GM12878 (cell line): Measurements from ENCODE around the genes DVL1, AURKAIP1, ATAD3B, MMP23B and CDK11B.

GRCh38 chr1:1346624-1347134 lies 2.5 kb downstream of the DVL1 start:
- RAMPAGE, long total RNA: no peak
- RRBS, 2 experiments: no CpG with 5 or more reads among the region's 11 CpGs
CAGE:
- cytosol, long polyA minus RNA: no peak
- cytosol, long polyA plus RNA: no peak
- long polyA plus RNA: no peak
- nucleolus, long total RNA: no peak
- nucleus, long polyA plus RNA: no peak
- nucleus, long total RNA: no peak

GRCh38 chr1:1348777-1349521 lies at the start of gene DVL1:
DVL1 (minus strand) TSS chr1:1349418.
- RAMPAGE, long total RNA: no peak
- RRBS, 2 experiments: under 1 to 1% methylated on average over 35 to 40 of the region's 127 CpGs
CAGE:
- cytosol, long polyA minus RNA: no peak
- cytosol, long polyA plus RNA: no peak
- long polyA plus RNA: no peak
- nucleolus, long total RNA: no peak
- nucleus, long polyA plus RNA: no peak
- nucleus, long total RNA: no peak

DNA sequence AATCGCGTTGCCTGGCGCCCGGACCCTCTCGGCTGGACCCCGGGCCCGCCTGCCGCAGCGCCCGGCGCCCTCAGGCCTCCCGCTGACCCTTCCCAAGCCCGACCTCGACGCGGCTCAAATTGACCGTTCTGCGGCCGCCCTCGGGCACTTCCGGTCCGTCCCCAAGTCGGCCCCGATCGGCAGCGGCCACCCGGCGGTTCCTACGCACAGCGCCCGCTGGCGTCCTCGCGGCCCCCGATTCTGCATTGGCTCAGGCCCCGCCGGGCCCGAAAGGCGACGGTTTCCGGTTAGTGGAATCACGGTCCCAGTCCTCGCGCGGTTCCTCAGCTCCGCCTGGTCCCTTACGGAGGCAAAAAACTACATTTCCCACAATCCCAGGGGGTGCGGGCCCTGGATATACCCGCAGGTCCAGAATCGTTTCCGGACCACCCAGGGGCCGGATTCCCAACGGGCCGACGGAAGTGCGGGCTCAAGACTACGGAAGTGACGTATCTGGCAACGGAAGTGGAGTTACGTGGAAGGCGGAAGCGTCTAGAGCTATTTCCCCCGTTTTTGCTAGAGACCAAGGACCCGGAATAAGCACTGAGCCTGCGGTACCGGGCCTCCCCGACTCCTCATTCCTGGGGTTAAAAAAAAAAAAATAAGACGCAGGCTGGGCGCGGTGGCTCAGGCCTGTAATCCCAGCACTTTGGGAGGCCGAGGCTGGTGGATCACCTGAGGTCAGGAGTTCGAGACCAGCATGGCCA lies at the start of gene AURKAIP1:
Gene AURKAIP1 (minus strand): TSS at position 157 of the 746 bp plus-strand sequence.
- RAMPAGE, long total RNA: start-site peak on the minus strand centred at position 207 of the sequence, 166 bp wide, 1,632 and 2,029 reads in 2 replicates
- RRBS, 2 experiments: 1 to 2% methylated on average over 34 of the region's 72 CpGs
CAGE:
- cytosol, long polyA minus RNA: start-site peak on the minus strand centred at position 137 of the sequence, 34 bp wide, 138 reads
- cytosol, long polyA plus RNA: start-site peak on the minus strand centred at position 278 of the sequence, 347 bp wide, 3,193 and 3,446 reads in 2 replicates
- long polyA plus RNA: start-site peak on the minus strand centred at position 294 of the sequence, 377 bp wide, 1,681 and 2,644 reads in 2 replicates
- nucleolus, long total RNA: start-site peak on the minus strand centred at position 121 of the sequence, 31 bp wide, 145 reads; start-site peak on the plus strand centred at position 530 of the sequence, 60 bp wide, 28 reads
- nucleus, long polyA plus RNA: start-site peak on the minus strand centred at position 197 of the sequence, 185 bp wide, 1,443 and 2,014 reads in 2 replicates
- nucleus, long total RNA: no peak

- RAMPAGE, long total RNA: no peak
- RRBS, 2 experiments: no CpG with 5 or more reads among the region's 13 CpGs
CAGE:
- cytosol, long polyA minus RNA: no peak
- cytosol, long polyA plus RNA: no peak
- long polyA plus RNA: no peak
- nucleolus, long total RNA: no peak
- nucleus, long polyA plus RNA: no peak
- nucleus, long total RNA: no peak
Observed at GRCh38 chr1:1390035-1390627, 9.0 kb downstream of the CCNL2 start.

DNA sequence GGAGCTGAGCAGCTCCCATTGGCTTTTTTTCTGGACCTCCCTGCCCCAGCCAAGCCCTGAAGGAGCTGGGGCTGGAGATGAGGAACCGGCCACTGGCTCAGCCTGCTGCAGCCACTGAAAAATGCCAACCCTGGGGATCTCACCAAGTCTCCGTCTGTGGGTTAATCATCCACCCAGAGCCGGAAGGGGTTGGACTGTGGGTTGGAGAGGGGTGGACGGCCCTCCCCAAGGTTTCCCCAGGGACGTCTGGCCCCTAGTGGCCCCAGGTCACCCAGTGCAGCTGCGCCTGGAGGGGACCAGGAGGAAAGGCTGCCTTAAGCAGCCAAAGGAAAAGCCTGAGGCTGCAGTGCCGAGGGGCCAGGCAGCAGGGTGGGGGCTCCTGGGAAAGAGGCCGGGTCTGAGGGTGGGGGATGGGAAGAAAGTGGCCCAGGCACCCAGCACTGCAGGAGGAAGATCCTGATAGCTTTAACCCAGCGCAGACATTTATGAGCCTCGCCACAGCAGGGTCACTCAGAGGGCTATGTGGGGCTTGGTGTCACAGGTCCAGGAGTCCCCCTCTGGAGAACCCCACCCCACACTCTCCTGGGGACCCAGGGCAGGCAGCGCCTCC lies 2.6 kb downstream of the VWA1 start:
- RAMPAGE, long total RNA: no peak
- RRBS, 2 experiments: 7 to 17% methylated on average over 1 to 3 of the region's 11 CpGs
CAGE:
- cytosol, long polyA minus RNA: no peak
- cytosol, long polyA plus RNA: no peak
- long polyA plus RNA: no peak
- nucleolus, long total RNA: no peak
- nucleus, long polyA plus RNA: no peak
- nucleus, long total RNA: no peak

DNA sequence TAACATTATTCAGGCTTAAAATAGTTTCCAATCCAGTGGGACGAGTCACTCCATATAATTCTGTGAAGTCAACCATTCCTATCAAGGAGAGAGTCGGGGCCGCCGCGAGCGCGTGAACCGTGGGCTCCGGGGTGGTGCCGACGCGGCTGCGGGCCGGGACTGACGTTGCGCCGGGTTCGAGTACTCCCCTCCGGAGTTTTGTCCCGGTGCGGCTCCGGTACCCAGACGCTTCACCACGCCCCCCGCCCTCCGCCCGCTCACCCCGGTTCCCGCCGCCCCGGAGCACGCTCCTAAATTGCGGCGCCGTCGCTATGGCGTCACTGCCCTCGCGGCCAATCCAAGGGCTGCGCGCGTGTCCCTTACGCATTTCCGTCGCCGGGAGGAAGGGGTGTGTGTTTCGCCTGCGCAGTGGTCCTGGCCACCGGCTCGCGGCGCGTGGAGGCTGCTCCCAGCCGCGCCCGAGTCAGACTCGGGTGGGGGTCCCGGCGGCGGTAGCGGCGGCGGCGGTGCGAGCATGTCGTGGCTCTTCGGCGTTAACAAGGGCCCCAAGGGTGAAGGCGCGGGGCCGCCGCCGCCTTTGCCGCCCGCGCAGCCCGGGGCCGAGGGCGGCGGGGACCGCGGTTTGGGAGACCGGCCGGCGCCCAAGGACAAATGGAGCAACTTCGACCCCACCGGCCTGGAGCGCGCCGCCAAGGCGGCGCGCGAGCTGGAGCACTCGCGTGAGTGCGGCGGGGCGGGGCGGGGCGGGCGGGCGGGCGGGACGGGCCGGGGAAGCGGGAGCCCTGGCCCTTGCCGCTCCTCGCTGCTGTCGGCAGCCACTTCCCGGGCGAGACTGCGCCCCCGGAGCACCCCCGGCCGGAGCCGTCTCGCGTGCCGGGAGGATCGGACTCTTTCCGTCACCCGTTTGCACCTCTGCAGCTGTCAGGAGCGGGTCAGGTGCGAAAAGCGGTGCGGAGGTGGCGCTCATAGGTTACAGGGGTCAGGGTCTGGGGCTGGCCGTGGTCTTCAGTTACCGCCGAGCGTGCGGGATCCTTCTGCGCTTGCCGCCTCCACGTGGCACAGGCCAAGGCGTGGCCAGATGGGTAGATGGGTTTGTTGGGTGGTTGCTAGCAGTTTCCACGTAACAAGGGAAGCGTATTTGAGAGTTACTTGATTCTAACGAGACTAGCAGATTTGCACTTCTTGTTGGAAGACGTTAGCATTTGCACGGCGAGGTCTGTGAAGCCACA lies at the start of gene ATAD3B:
Gene ATAD3B (plus strand): TSS at position 395 of the 1,229 bp plus-strand sequence.
- RAMPAGE, long total RNA: start-site peak on the minus strand centred at position 277 of the sequence, 85 bp wide, 11 and 13 reads in 2 replicates
- RRBS, 2 experiments: under 1 to 2% methylated on average over 16 of the region's 143 CpGs
CAGE:
- cytosol, long polyA minus RNA: no peak
- cytosol, long polyA plus RNA: no peak
- long polyA plus RNA: start-site peak on the plus strand centred at position 480 of the sequence, 237 bp wide, 39 and 49 reads in 2 replicates
- nucleolus, long total RNA: start-site peak on the plus strand centred at position 391 of the sequence, 12 bp wide, 381 reads
- nucleus, long polyA plus RNA: no peak
- nucleus, long total RNA: no peak

DNA sequence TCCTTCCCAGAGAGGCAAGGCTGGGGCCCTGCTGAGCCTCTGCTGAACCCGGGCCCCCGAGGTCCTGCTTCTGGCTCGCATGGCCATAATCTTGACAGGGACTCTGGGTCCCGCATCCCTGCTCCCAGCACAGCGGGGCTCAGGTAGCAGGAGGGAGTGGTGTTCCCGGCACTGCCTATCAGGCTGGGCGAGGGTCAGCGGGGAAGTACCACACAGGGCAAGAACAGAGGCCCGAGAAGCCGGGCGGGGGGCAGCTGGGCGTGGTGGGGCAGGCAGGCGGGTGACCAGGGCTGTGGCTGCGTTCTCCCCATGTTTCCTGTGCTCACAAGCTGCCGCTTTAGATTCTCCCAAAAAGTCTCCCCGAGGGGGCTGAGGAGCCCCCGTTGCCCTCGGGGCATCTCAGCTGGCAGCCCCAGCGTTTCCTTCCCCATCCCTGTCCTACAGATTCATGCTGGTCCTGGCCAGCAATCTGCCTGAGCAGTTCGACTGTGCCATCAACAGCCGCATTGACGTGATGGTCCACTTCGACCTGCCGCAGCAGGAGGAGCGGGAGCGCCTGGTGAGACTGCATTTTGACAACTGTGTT lies 18.3 kb downstream of the ATAD3B start:
- RAMPAGE, long total RNA: no peak
- RRBS, 2 experiments: no CpG with 5 or more reads among the region's 26 CpGs
CAGE:
- cytosol, long polyA minus RNA: no peak
- cytosol, long polyA plus RNA: no peak
- long polyA plus RNA: no peak
- nucleolus, long total RNA: no peak
- nucleus, long polyA plus RNA: no peak
- nucleus, long total RNA: no peak

DNA sequence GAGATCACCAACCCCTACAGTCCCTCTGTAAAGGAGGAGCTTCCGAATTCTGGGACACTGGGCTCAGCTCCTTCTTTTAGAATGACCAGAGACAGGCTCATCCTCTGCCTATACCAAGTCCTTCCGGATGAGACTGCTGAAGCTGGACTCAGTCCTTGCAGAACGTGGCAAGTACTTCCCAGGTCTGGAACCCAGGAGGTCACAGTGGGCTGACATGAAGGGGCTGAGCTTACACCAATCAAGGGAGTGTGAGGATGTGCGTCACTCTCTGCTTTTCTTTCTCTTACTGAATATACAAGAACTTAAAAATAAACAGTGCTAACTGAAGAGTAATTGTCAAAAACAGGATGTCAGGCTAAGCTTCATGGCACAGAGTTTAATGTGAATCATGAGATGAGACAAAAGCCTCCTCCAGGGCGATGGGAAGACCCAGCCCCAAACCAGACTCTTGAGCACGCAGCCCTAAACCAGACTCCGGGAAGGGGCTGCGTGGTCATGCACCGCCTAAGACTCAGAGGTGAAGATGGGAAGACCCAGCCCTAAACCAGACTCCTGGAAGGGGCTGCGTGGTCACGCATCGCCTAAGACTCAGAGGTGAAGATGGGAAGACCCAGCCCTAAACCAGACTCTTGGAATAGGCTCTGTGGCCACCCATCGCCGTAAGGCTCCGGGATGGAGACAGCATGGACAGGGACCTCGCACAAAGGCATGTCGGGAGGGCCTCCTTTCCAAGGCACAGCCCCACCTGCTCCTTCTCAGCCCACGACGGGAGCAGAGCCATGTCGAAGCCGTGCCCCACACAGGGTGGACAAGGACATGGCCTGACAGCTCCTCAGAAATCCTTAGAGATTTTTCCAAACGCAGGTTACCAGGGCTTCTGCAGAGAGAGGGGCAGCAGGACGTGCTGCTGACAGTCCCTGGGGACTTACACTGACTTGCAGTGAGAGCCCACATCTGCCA lies 12.4 kb downstream of the SSU72 start:
- RAMPAGE, long total RNA: no peak
- RRBS, 2 experiments: no CpG with 5 or more reads among the region's 23 CpGs
CAGE:
- cytosol, long polyA minus RNA: no peak
- cytosol, long polyA plus RNA: no peak
- long polyA plus RNA: no peak
- nucleolus, long total RNA: no peak
- nucleus, long polyA plus RNA: no peak
- nucleus, long total RNA: no peak

- RAMPAGE, long total RNA: no peak
- RRBS, 2 experiments: no CpG with 5 or more reads among the region's 10 CpGs
CAGE:
- cytosol, long polyA minus RNA: no peak
- cytosol, long polyA plus RNA: no peak
- long polyA plus RNA: no peak
- nucleolus, long total RNA: no peak
- nucleus, long polyA plus RNA: no peak
- nucleus, long total RNA: no peak
Observed at GRCh38 chr1:1577282-1577962, 2.8 kb upstream of the SSU72 start.

DNA sequence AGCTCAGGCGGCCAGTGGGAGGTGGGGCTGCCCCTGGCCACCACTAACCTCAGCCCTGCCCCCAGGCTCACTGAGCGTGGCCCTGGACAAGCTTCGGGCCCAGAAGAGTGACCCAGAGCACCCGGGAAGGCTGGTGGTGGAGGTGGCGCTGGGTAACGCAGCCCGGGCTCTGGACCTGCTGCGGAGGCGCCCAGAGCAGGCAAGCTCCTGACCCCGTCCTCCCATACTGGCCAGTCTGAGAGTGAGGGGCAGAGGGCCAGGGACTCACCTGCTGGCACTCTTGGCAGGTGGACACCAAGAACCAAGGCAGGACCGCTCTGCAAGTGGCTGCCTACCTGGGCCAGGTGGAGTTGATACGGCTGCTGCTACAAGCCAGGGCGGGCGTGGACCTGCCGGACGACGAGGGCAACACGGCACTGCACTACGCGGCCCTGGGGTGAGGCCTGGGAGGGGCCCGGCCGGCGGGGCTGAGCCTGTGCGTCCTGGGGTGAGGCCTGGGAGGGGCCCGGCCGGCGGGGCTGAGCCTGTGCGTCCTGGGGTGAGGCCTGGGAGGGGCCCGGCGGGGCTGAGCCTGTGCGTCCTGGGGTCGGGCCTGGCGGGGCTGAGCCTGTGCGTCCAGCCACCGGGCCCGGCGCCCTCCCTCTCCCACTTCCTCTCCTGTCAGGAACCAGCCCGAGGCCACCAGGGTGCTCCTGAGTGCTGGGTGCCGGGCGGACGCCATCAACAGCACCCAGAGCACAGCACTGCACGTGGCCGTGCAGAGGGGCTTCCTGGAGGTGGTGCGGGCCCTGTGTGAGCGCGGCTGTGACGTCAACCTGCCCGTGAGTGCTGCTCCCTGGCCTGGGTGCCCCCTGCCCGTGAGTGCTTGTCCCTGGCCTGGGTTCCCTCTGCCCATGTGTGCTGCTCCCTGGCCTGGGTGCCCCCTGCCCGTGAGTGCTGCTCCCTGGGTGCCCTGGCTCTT lies 4.7 kb upstream of the MMP23B start:
- RAMPAGE, long total RNA: no peak
- RRBS, 2 experiments: 74 to 84% methylated on average over 16 to 18 of the region's 50 CpGs
CAGE:
- cytosol, long polyA minus RNA: no peak
- cytosol, long polyA plus RNA: no peak
- long polyA plus RNA: no peak
- nucleolus, long total RNA: no peak
- nucleus, long polyA plus RNA: no peak
- nucleus, long total RNA: no peak

DNA sequence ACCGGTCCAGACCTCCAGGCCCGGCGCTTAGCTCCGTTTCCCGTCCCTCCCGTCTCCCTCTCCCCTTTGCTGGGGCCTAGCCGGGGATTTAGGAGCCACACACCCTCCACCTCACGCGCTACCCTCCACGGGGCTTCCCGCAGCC lies 736 bp upstream of the MMP23B start:
- RAMPAGE, long total RNA: no peak
- RRBS, 2 experiments: 19 to 38% methylated on average over 10 of the region's 11 CpGs
CAGE:
- cytosol, long polyA minus RNA: no peak
- cytosol, long polyA plus RNA: no peak
- long polyA plus RNA: no peak
- nucleolus, long total RNA: no peak
- nucleus, long polyA plus RNA: no peak
- nucleus, long total RNA: no peak

DNA sequence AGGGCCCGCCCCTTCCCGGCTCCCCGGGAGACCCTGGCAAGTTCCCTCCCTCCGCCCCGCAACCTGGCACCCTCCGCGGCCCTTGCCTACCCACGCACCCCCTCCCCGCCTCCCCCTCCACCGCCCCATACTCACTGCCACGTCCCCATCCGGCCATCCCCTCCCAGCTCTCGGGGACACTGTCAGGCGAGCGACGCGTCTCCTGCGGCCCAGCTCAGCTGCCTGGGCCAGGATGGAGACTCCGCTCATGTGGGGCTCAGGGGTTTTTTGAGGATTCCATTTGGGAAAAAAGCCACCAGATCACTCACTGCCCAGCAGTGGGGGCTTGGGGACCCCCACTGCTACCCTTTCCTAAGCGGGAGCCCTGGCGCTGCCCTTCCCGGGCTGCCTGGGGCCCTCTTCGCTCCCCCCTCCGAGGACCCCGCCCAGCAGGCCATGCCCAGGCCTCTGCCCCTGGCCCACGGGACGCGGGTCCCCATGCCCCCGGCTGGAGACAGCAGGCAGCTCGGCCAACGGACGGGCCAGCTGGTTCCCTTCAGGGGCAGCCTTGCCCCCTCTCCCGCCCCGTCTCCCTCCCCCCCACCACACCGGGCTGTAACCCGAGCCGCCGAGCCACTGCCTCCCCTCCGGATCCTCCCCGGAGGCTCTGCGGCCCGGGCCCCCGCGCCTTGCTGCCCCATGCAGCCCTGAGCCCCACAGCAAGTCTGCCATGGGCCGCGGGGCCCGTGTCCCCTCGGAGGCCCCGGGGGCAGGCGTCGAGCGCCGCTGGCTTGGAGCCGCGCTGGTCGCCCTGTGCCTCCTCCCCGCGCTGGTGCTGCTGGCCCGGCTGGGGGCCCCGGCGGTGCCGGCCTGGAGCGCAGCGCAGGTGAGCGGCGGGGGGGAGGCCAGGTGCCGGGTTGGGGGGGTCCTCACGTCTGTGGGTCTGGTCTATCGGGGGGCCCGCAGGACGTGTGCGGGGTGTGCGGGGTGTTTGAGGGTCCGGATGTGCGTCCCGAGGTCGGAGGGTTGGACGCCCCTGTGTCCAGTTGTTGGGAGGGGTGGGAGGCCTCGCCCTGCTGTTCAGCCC lies at the start of gene MMP23B:
Gene MMP23B (plus strand): TSS at position 664 of the 1,066 bp plus-strand sequence.
- RAMPAGE, long total RNA: no peak
- RRBS, 2 experiments: 4 to 27% methylated on average over 33 to 42 of the region's 79 CpGs
CAGE:
- cytosol, long polyA minus RNA: no peak
- cytosol, long polyA plus RNA: no peak
- long polyA plus RNA: no peak
- nucleolus, long total RNA: no peak
- nucleus, long polyA plus RNA: no peak
- nucleus, long total RNA: no peak

DNA sequence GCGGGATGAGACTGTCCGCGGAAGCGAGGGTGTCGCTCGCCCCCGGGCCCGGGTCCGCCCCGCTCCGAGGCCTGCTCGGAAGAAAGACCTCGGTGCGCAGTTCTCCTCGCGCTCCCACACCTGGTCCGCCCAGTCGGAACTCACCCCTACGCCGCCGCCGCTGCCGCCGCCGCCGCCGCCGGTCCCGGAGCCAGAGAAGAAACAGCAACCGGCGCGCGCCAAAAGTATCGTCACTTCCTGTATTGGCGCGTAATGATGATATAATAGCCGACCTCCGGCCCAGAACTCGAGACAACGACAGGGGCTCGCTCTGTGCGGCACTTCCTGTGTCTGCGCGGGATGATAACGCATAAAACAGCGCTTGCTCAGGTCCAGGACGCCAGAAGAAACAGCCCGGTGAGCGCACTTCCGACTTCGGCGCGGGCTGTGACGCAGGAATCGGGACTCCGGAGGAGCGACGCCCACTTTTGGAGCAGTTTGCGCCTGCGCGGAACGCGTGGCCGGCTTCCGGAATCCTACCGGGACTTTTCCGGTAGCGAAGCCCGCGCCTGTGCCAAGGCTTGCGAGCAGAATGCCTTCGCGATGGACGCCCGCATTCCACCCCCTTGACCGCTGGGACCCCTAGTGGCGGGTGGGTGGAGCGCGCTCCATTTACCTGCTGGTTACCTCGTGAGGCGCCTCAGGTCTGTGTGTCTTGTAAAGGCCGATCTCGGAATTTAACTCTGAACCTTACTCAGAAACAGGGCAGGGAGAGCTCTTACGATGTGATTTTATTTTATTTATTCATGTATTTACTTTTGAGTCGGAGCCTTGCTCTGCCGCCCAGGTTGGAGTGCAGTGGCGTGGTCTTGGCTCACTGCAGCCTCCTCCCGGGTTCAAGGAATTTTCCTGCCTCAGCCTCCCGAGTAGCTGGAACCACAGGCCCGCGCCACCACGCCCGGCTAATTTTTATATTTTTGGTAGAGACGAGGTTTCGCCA lies at the start of gene CDK11B:
Gene CDK11B (minus strand): TSS at position 235 of the 979 bp plus-strand sequence.
- RAMPAGE, long total RNA: start-site peak on the minus strand centred at position 255 of the sequence, 163 bp wide, 3,098 and 3,495 reads in 2 replicates
- RRBS, 2 experiments: under 1 to 1% methylated on average over 12 to 16 of the region's 95 CpGs
CAGE:
- cytosol, long polyA minus RNA: start-site peak on the minus strand centred at position 233 of the sequence, 15 bp wide, 55 reads; start-site peak on the minus strand centred at position 466 of the sequence, 7 bp wide, 23 reads
- cytosol, long polyA plus RNA: start-site peak on the minus strand centred at position 215 of the sequence, 60 bp wide, 379 and 302 reads in 2 replicates
- long polyA plus RNA: no peak
- nucleolus, long total RNA: no peak
- nucleus, long polyA plus RNA: start-site peak on the minus strand centred at position 219 of the sequence, 54 bp wide, 384 and 204 reads in 2 replicates
- nucleus, long total RNA: no peak

DNA sequence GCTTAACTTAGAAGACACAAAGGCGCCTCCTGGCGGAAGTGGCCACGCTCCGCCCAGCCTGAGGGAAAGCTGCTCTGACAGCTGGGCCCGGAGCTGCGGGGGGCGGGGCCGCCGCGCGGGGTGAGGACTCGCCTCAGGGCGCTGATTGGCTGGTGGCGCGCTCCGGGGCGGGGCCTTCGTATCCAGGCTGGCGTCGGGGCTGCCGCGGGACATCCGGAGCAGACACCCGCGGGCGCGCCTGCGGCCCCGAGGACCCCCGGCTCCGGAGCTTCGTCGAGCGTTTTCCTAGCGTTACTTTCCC lies 693 bp upstream of the SLC35E2B start:
- RAMPAGE, long total RNA: no peak
- RRBS, 2 experiments: no CpG with 5 or more reads among the region's 35 CpGs
CAGE:
- cytosol, long polyA minus RNA: no peak
- cytosol, long polyA plus RNA: no peak
- long polyA plus RNA: no peak
- nucleolus, long total RNA: no peak
- nucleus, long polyA plus RNA: no peak
- nucleus, long total RNA: no peak

GRCh38 chr1:1815547-1816609 lies 37.6 kb upstream of the NADK start:
- RAMPAGE, long total RNA: no peak
- RRBS, 2 experiments: no CpG with 5 or more reads among the region's 17 CpGs
CAGE:
- cytosol, long polyA minus RNA: no peak
- cytosol, long polyA plus RNA: no peak
- long polyA plus RNA: no peak
- nucleolus, long total RNA: no peak
- nucleus, long polyA plus RNA: no peak
- nucleus, long total RNA: no peak

DNA sequence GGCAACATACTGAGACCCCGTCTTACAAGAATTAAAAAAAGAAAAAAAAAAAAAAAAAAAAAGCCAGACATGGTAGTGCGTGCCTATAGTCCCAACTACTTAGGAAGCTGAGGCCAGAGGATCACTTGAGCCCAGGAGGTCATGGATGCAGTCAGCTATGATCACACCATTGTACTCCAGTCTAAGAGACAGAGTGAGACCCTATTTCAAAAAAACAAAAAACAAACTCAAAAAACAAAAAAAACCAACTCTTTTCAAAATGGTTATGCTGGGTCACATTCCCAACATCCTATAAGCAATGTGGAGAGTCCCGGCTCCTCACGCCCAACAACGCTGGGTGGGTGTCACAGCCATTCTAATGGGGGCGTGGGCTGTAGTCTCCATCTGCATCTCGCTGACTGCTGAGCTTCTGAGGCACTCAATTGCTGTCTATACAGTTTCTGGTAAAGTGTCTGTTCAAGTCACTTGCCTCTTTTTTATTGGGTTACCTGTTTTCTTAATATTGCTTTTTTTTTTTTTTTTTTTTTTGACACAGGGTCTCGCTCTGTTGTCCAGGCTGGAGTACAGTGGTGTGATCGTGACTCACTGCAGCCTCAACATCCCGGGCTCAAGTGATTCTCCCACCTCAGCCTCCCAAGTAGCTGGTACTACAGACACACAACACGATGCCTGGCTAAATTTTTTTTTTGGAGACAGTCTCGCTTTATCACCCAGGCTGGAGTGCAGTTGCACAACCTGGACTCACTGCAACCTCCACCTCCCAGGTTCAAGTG lies 54.8 kb downstream of the GNB1 start:
- RAMPAGE, long total RNA: no peak
- RRBS, 2 experiments: no CpG with 5 or more reads among the region's 12 CpGs
CAGE:
- cytosol, long polyA minus RNA: no peak
- cytosol, long polyA plus RNA: no peak
- long polyA plus RNA: no peak
- nucleolus, long total RNA: no peak
- nucleus, long polyA plus RNA: no peak
- nucleus, long total RNA: no peak

DNA sequence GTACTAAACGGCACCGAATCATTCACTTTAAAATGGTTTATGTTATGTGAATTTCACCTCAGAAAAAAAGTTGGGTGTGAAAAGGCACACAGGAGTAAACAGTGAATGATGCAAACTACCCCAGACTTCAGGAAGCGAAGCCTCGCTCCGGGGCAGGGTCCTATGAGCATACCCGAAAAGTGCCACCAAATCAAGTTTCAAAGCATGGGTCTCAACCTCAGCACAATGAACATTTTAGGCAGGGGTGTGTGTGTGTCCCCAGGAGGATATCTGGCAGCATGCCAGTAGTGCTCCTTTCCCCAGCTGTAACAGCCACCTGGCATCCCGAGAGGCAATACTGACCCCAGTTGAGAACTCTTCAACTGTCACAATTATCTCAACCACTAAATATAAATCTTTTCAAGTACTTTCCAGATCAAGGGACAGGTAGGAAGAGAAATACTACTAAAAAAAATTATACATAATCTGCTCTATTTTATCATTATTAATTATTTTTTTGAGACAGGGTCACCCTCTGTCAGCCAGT lies 48.1 kb downstream of the GNB1 start:
- RAMPAGE, long total RNA: no peak
- RRBS, 2 experiments: no CpG with 5 or more reads among the region's 7 CpGs
CAGE:
- cytosol, long polyA minus RNA: no peak
- cytosol, long polyA plus RNA: no peak
- long polyA plus RNA: no peak
- nucleolus, long total RNA: no peak
- nucleus, long polyA plus RNA: no peak
- nucleus, long total RNA: no peak

DNA sequence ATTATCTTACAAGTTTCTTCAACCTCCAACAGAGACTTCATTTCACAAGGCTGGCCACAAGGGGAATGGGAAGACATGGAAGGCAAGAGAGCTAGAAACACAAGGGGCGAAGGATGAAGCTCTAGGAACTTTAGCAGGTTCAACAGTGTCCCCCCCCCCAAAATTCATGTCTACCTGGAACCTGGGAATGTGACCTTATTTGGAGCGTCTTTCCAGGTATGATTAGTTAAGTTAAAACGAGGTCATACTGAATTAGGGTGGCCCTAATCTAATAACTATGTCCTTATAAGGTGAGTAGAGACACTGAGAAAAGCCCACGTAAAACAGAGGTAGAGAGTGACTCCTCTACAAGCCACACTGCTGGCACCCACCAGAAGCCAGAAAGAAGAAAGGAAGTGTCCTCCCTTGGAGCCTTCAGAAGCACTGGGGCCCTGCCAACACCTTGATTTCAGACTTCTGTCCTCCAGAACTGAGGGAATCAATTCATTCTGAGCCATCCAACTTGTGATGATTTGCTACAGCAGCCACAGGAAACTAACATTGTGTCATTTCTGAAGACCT lies 15.1 kb downstream of the GNB1 start:
- RAMPAGE, long total RNA: no peak
- RRBS, 2 experiments: no CpG with 5 or more reads among the region's 4 CpGs
CAGE:
- cytosol, long polyA minus RNA: no peak
- cytosol, long polyA plus RNA: no peak
- long polyA plus RNA: no peak
- nucleolus, long total RNA: no peak
- nucleus, long polyA plus RNA: no peak
- nucleus, long total RNA: no peak

- RAMPAGE, long total RNA: no peak
- RRBS, 2 experiments: no CpG with 5 or more reads among the region's 14 CpGs
CAGE:
- cytosol, long polyA minus RNA: no peak
- cytosol, long polyA plus RNA: no peak
- long polyA plus RNA: no peak
- nucleolus, long total RNA: no peak
- nucleus, long polyA plus RNA: no peak
- nucleus, long total RNA: no peak
Observed at GRCh38 chr1:1895350-1896368, 4.8 kb upstream of the GNB1 start.